H1 (cell line): ENCODE measurements around a stretch of chr13.

DNA sequence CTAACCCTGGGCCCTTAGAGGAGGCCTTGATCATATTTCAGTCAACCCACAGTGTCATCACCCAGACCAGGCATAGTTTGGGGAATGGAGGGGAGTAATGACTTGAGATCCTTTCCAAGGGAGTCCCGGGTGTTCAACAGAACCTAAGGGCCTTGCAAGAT, 160.2 kb downstream of the SLC7A1 start:
- RRBS, result no CpG with 5 or more reads among the region's 1 CpG
CAGE:
- cytosol, long polyA plus RNA, result no peak
- long polyA plus RNA, result no peak
- nucleus, long polyA plus RNA, result no peak

- RRBS, result no CpG with 5 or more reads among the region's 7 CpGs
CAGE:
- cytosol, long polyA plus RNA, result no peak
- long polyA plus RNA, result no peak
- nucleus, long polyA plus RNA, result no peak
These were observed 52.0 kb downstream of the SLC7A1 start for GRCh38 chr13:29543476-29543964.

- RRBS, result no CpG with 5 or more reads among the region's 8 CpGs
CAGE:
- cytosol, long polyA plus RNA, result no peak
- long polyA plus RNA, result no peak
- nucleus, long polyA plus RNA, result no peak
These were observed 7.8 kb downstream of the SLC7A1 start for GRCh38 chr13:29587516-29588176.

DNA sequence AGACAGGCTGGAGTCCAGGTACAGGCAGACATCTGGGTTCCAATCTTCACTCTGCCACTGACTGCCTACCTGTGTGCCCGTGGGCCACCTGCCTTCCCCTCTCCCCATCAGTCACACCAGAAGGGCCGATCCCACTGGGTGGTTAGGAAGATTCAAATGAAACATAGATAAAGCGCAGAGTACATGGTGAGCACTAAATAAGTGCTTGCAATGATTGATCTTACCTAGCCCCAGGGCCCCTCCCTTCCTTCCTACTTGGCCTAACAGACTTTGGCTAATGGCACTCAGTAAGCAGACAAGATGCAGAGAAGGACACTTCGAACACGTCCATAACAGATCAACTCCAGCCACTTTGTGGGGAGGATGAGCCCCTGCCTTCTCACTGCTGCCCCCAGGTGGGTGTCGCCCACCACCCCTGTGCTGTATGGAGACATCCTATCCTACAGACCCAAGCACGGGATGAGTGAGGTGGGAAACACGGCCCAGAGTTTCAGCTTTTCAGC, 5.7 kb downstream of the SLC7A1 start:
- RRBS, result no CpG with 5 or more reads among the region's 8 CpGs
CAGE:
- cytosol, long polyA plus RNA, result no peak
- long polyA plus RNA, result no peak
- nucleus, long polyA plus RNA, result no peak

DNA sequence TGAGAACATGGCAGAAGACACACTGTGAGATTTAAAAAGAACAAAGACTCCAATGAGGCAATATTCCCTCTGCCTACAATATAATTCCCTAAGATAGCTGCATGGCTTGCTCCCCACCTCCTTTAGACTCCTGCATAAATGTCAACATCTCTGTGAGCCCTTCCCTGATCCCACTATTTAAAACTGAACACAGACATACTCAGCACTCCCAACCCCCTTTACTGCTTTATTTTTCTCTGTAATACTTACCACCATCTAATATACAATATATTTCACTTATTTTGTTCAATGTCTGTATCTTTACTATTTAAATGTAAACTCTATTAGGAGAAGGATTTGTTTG, 17.0 kb downstream of the UBL3 start:
CAGE:
- cytosol, long polyA plus RNA, result no peak
- long polyA plus RNA, result no peak
- nucleus, long polyA plus RNA, result no peak

DNA sequence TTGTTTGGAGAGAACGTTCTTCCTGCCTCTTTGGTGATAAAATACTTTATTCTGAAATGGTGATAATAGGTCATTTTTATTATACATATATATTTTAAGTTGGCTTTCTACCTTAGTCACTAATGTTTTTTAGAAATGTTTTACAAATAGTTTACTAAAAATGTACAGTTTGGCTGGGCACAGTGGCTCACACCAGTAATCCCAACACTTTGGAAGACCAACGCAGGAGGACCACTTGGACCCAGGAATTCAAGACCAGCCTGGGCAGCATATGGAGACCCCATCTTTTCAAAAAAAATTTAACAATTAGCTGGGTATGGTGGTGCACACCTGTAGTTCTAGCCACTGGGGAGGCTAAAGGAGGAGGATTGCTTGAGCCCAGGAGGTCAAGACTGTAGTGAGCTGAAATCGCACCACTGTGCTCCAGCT, 12.6 kb upstream of the UBL3 start:
- RRBS, result no CpG with 5 or more reads among the region's 3 CpGs
CAGE:
- cytosol, long polyA plus RNA, result no peak
- long polyA plus RNA, result no peak
- nucleus, long polyA plus RNA, result no peak

DNA sequence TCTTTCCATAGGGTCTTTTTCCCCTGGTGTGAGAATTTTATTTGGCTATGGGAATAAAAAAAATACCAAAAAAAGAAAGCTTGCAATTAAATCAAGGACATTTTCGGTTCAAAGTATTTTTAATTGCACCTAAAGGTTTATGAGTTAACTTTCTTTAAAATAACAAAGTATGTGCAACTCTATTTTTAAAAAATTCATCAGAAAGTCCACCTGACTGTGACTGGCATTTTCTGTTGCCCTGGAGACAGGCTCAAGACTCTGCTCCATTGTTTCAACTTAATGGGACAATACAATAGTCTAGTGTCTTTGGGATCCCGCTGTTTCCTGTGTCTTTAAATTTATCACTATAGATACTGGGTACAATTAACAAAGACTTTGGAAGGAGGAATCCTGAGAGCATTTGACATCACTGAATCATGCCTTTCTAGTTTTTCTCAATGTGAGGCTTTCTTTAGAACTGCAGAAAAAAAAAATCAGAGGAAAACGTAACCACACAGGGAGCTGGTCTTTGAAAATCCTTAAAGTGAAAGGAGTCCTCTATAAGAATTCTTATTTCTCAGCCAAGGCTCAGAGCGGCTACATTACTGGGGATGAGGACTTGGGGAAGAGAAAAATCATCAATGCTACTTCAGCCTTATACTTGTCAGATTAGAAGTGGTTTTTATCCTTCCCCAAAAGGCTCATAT, 34.2 kb upstream of the UBL3 start:
- RRBS, result no CpG with 5 or more reads among the region's 4 CpGs
CAGE:
- cytosol, long polyA plus RNA, result no peak
- long polyA plus RNA, result no peak
- nucleus, long polyA plus RNA, result no peak

DNA sequence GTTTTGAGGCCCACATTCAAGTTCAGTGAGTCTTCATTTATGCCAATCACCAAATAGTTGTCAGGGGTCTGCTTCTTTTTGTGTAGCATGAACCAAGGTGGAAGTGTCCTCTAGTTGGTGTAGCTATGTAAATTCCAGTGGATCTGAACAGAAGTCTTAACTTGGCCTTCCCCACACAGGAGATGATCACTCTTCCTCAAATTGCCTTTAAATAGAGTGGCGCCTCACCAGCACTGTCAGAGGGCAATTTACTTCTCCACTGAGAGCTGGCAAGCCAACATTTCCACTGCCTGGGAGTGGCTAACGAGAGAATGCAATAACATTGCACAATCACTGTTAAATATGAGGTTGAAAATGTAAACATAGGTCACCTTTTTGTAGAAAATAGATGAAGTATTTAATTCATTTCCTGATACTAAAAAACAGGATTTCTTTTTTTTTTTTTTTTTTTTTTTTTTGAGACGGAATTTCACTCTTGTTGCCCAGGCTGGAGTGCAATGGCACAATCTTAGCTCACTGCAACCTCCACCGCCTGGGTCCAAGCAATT, 55.4 kb upstream of the UBL3 start:
- RRBS, result no CpG with 5 or more reads among the region's 4 CpGs
CAGE:
- cytosol, long polyA plus RNA, result no peak
- long polyA plus RNA, result no peak
- nucleus, long polyA plus RNA, result no peak

DNA sequence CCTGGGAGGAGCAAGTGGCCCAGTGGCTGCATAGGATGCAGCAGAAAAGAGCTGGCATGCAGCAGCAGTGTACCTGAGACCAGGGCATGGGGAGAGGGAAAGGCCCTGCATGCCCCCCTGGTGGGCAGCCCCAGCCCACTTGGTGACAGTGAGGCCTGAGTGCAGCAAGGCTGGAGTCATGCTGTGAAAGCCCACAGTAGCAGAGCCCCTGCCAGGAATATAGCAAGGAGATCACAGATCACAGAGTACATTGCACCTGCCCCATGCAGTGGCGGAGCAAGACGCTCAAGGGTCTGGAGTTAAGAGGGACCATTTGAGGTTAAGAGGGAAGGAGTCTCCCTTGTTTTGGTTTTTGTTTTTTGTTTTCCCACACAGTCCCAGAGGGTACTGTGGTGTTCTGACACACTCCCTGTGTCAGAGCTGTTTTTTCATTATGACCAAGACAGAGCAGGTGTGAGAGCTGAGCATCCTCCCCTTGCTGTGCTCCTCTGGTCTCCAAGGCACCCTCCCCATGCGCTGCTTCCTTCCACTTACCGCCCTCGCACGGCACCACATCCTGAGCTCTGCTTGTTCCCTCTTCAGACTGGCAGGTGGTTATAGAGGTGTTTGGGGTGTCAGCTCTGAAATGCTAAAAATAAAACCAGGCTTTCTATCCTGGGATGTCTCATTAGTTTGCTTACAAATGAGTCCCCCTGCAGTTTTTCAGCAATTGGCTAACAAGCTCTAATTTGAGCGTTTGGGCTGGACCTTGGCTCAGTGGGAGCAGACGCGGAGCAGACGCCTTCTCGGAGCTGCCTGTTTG, 85.1 kb upstream of the UBL3 start:
- RRBS, result no CpG with 5 or more reads among the region's 11 CpGs
CAGE:
- cytosol, long polyA plus RNA, result no peak
- long polyA plus RNA, result no peak
- nucleus, long polyA plus RNA, result no peak

- RRBS, result no CpG with 5 or more reads among the region's 10 CpGs
CAGE:
- cytosol, long polyA plus RNA, result no peak
- long polyA plus RNA, result no peak
- nucleus, long polyA plus RNA, result no peak
These were observed 222.1 kb upstream of the UBL3 start for GRCh38 chr13:30072396-30073086.

GRCh38 chr13:30148621-30148866, 158.8 kb downstream of the KATNAL1 start:
- RRBS, result no CpG with 5 or more reads among the region's 8 CpGs
CAGE:
- cytosol, long polyA plus RNA, result no peak
- long polyA plus RNA, result no peak
- nucleus, long polyA plus RNA, result no peak

DNA sequence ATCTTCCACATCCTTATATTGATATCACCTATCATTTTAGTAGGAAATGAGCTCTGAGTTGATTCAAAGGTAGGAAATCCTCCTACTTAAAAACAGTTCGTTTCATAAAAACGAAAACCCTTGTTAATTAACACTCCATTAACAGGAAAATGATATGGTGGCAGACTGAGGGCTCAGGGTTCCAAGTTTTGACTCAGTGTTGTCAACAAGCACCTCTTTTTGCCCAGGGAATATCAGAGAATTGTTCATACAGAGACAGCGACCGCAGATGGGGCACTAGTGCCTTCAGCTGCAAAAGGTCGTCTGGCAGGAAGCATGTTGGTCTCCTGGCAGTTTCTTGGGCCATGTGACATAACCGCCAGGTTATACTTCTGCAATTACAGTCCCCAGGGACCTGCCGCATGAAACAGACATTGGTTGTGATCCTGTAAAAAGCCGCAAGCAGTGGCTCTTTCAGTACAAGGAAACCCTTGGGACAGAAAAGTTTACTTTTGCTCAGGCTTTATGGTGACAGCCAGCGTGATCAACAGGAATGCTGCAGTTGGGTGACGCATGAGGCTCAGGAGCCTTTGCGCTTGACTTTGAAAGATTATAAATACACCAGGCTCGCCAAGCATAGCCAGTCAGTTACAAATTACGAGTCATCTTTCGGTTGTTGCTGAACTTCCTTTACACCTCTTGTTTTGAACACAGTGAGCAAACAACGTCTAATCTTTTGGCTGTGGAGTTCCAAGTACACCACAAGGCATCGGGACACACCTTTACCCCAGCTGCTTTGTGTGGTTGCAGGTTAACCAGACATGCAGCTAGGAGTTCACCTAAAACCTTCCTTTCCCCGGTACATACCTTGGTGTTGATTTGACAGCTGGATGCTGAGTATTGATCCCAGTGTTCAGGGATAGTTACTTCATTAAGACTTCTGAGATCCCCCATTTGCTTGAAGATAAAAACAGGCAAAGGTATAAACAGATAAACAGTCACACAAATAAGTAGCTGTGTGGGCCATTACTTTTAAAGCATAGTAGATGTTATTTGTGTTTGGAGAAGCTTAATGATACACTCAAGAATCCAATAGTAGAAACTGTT, 50.5 kb upstream of the UBE2L5 start:
- RRBS, result no CpG with 5 or more reads among the region's 17 CpGs
CAGE:
- cytosol, long polyA plus RNA, result no peak
- long polyA plus RNA, result no peak
- nucleus, long polyA plus RNA, result no peak

- RRBS, result no CpG with 5 or more reads among the region's 11 CpGs
CAGE:
- cytosol, long polyA plus RNA, result no peak
- long polyA plus RNA, result no peak
- nucleus, long polyA plus RNA, result no peak
These were observed 23.7 kb upstream of the UBE2L5 start for GRCh38 chr13:30398385-30399140.

DNA sequence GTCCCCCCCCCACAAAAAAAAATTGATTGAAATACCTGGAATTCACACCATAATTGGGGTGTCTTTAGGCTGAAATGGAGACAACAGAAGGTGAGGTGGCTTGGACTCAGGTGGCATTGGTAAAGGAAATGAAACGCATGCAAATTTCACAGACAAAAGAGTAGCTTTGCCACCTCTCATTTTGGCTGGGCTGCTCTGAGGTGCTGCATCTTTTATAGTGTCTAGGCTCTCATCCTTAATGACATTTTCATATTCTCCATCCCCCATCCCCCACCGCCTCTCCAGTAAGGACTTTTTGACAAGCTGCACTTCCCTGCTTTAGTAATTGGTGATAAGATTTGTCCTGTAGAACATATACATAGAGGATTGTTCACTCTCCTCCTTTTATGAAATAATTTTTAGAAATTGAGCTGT, 7.0 kb downstream of the UBE2L5 start:
- RRBS, result no CpG with 5 or more reads among the region's 2 CpGs
CAGE:
- cytosol, long polyA plus RNA, result no peak
- long polyA plus RNA, result no peak
- nucleus, long polyA plus RNA, result no peak

GRCh38 chr13:30443662-30444273, 21.5 kb downstream of the UBE2L5 start:
- RRBS, result no CpG with 5 or more reads among the region's 10 CpGs
CAGE:
- cytosol, long polyA plus RNA, result no peak
- long polyA plus RNA, result no peak
- nucleus, long polyA plus RNA, result no peak

DNA sequence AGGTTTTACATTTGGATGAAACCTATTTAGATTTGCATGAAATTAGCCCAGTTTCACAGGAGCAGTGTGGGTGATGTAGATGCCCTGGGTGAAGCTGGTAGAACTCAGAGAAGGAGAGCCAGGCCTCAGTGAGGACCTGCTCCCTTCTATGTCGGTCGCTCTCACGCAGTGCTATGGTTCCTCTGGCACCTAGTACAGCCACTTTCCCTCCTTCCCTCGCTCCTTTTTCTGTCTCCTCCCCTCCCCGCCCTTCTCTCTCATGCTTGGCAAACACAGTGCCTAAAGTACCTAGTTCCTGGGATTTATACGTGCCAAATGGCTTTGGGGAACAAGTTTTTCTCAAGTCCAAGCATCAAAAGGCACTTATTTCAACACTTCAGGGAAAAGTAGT, 14.8 kb upstream of the HMGB1 start:
- RRBS, result no CpG with 5 or more reads among the region's 6 CpGs
CAGE:
- cytosol, long polyA plus RNA, result no peak
- long polyA plus RNA, result no peak
- nucleus, long polyA plus RNA, result no peak

- RRBS, result no CpG with 5 or more reads among the region's 5 CpGs
CAGE:
- cytosol, long polyA plus RNA, result no peak
- long polyA plus RNA, result no peak
- nucleus, long polyA plus RNA, result no peak
These were observed 9.9 kb upstream of the USPL1 start for GRCh38 chr13:30607745-30608381.

DNA sequence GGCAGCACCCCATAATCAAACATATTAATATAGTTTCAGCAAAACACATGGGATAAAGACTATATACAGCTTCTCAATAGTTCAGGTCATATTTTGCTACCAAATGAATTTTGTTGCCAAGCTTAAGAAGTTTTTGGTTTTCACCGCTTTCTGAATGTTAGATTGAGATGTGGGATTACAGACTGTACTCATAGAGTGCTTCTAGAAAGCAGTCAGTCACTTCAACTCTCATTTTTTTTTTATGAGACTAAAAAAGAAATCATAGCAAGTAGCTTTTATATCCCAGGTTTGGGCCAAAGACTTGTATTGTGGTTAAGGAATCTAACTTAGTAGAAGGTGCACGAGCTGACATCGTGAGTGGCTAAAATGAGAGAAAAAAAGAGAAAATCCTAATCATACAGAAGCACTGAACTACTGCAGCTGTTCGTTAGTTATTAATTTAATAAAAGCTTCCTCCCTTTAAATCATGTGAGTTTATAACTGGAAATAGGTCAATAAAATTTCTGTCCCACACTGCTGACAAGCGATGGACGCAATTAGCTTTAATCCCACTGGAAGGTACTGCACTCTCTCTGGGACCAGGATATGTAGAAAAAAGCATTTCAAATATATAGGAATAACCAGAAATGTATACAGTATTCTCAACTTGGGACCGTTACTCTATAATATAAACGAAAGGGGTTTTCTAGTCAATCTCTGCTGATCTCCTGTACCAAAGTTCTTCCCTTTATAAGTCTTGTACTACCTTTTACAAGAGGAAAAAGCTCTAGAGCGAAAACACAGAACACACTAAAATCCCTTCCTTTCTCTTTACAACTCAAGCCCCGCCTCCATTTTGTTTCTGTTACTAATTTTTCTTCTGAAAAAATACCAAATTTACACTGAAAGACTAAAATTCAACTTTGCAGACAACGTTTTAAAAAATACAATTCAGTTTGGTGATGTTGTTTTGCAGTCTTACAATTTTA, 2.0 kb upstream of the USPL1 start:
- RRBS, result no CpG with 5 or more reads among the region's 11 CpGs
CAGE:
- cytosol, long polyA plus RNA, result no peak
- long polyA plus RNA, result no peak
- nucleus, long polyA plus RNA, result no peak

GRCh38 chr13:30689996-30691331, 44.9 kb upstream of the ALOX5AP start:
- RRBS, result no CpG with 5 or more reads among the region's 32 CpGs
CAGE:
- cytosol, long polyA plus RNA, result no peak
- long polyA plus RNA, result no peak
- nucleus, long polyA plus RNA, result no peak

GRCh38 chr13:30737842-30738493, 2.6 kb downstream of the ALOX5AP start:
- RRBS, result no CpG with 5 or more reads among the region's 2 CpGs
CAGE:
- cytosol, long polyA plus RNA, result no peak
- long polyA plus RNA, result no peak
- nucleus, long polyA plus RNA, result no peak